Neutrophil (primary cell): Measurements from ENCODE around the genes LGI2, PI4K2B and SLC34A2.

GRCh38 chr4:19941715-19942096 lies 310.0 kb upstream of the SLIT2 start:
- PRO-cap: no peak

DNA sequence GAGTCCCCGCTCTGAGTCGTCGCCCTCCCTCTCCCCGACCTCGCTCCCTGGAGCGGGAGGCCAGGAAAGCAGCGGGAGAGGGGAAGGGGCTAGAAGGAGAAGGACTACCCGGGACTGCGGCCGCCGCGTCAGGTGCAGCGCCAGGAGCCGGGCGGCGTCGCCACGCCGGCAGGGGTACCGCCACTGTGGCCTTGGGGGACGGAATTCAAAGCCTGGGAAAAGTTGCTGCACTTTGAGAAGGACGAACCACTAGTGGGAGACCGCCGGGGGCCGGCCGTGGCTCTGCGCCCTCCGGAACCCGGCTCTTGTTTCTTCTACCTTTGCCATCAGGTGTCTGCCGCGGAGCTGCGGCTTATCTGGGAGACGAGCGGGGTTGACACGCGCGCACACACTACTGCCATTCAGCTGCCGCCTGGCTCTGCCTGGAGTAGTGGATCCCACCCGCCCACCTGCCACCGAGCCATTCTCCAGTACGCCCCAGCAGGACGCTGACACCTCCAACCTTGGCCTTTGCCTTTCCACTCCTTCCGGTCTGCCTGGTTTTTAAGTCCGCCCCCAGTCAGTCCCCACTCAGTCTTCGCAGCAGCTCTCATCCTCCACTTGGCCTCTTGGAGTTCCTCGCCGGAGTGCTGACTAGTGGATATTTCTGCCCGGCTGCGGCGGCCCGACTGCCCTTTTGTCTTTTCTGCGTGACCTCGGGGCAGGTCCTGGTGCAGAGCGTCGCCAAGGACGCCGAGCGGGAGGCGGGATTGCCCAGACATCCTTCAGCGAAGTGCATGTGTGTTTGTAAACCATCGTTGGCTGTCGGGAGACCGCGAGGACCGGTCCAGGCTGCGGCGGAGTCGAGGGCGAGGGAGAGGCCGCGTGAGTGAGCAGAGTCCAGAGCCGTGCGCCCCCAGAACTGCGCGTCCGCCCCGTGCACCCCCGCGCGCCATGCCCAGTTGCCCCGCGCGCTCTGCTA lies 893 bp downstream of the SLIT2 start:
- PRO-cap: no peak

- PRO-cap: no peak
These were observed 176.8 kb upstream of the ADGRA3 start for GRCh38 chr4:22692450-22693258.

DNA sequence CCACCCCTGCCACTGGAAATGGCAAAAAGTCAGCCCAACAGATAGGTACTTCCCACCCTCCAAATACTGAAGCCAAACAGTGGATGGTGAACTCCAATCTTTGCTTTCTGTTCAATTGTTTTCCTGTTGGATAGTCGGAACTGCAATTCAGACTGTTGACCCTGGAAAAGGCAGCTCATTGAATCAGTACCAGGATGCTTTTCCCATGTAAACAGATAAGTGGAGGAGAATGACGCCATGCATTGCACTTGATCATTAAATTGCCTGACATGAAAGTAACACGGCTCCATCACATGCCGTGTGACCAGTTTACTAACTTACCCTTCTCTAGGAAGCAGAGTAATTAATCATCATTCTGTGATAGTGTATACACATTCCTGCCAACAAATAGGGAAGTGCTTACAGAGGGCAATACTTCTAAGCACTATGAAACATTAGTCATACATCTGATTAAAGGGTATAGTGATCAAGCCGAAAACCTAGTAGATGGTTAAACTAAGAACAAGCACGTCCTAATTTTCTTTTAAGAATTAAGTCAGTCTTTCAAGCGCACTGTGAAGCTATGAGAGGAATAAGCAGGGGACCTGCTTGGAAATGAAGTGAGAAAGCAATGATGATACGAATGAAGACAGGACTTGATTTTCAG lies 101.3 kb downstream of the PPARGC1A start:
- PRO-cap: no peak

DNA sequence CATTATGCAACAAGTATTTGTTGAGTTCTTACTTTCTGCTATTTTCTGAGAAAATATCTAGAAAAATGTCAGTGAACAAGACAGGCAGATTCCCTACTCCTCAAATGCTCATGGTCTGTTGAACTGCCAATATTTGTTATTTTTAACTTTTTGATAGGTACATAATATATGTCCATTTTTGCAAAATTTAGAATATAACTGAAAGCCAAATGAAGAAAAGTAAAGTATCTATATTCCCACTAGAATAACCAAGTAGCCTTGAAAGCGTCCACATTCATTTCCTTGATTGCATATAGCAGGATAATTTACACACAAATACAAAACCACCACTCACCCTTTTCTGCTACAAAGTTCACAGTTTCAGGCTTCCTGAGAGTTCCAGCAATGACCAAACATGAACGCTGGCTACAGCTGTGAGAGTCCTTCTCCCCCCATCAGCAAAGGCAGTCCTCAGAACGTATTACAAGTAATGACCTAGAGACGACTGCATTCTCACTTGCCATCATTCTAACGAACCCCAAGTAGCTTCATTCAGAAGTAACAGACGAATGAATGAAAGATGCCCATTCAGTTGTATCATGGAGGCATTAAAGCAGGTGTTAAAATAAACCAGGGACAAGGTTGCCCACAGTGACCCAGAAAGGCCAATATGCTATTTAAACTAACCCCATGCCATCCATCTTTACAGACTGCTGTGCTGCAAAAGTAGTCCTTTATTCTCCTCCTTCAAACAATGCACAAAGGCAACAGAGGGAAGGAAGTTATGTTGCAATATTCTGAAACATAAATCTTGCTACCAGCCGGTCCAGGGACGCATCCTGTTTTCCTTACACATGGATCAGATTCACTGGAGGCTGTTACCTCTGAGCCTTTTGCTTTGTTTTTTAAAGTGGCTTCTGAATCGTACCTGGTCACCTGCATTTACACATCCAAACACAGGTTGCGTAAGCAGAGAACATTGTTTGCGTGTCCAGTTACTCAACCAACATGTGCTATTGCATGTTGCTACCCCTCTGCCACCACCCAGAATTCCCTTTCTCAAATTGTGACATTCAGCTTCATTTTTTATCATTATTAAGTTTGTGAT lies 9.1 kb downstream of the PPARGC1A start:
- PRO-cap: no peak

- PRO-cap: no peak
These were observed 5.6 kb downstream of the PPARGC1A start for GRCh38 chr4:23884167-23884654.

DNA sequence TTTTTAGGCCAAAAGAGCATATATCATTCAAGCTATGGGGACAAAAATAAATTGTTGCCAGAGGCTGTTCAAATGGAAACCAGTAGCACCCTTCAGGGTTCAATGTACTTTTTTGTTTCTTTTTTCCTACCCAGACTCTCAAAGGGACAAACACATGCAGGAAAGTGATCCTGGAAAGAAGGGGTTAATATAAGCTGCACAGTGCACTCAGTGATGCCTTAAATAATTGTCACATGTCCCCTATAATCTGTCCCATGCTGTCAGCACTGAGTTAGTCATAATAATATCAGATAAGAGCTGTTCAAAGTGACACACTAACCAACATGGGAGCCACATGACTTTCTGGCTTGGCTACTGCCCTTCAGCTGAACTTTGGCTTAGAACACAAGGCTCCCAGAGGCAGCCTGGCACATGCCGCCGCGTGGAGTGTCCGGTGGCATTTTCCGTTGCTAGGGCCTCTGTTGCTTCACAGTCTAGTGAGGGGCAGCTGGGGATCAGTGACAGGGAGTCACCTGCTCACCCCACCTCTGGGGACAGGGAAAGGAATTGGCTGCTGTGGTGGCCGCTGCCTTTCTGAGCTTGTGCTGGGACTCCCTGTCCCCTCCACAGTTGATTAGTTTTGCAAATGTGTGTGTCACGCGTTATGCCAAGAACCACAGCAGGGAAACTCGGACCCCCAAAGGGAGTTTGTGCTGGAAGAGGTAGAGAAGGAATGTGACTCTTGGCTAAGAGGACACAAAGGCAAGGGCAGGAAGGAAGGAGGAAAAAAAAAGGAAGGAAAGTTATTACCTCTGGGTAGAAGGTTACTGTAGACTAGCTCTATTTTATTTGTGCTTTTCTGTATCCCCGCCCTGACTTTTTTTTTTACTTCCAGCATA lies 41.0 kb upstream of the PPARGC1A start:
- PRO-cap: no peak

GRCh38 chr4:24229862-24230383 lies 340.1 kb upstream of the PPARGC1A start:
- PRO-cap: no peak

DNA sequence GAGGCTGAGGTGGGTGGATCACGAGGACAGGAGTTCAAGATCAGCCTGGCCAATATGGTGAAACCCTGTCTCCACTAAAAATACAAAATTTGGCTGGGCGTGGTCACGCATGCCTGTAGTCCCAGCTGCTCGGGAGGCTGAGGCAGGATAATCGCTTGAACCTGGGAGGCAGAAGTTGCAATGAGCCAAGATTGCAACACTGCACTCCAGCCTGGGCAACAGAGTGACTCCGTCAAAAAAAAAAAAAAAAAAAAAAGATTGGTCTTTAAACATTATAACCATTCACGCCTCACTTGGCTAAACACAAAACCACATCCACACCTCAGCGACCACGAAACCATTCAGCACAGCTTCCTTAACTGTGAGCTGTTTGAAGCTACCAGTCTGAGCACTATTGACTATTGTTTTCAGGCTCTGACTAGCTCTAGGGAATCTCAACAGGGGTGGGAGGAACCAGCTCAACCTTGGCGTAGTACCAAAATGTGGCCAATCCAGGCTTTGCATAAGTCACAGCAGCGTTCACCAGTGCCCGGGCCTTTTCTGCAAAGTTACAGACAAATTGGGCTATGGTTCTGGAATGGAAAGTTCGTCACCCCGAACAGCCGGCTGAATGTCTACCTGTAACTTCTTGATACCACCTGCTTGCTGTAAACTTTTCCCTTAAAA lies 73.6 kb upstream of the DHX15 start:
- PRO-cap: no peak

DNA sequence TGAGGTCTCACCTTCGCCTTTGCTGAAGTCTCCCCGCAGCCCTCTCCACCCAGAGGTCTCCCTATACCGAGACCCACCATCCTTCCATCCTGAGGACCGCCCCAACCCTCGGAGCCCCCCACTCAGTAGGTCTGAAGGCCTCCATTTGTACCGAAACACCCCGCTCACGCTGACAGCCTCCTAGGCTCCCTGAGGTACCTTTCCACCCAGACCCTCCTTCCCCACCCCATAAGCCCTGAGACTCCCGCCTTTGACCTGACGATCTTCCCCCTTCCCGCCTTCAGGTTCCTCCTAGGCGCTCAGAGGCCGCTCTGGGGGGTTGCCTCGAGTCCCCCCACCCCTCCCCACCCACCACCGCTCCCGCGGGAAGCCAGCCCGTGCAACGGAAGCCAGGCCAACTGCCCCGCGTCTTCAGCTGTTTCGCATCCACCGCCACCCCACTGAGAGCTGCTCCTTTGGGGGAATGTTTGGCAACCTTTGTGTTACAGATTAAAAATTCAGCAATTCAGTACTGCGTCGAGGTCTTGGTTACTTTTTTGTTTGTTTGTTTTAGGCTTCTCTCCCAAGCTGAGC lies 5.0 kb downstream of the SOD3 start:
- PRO-cap: no peak

DNA sequence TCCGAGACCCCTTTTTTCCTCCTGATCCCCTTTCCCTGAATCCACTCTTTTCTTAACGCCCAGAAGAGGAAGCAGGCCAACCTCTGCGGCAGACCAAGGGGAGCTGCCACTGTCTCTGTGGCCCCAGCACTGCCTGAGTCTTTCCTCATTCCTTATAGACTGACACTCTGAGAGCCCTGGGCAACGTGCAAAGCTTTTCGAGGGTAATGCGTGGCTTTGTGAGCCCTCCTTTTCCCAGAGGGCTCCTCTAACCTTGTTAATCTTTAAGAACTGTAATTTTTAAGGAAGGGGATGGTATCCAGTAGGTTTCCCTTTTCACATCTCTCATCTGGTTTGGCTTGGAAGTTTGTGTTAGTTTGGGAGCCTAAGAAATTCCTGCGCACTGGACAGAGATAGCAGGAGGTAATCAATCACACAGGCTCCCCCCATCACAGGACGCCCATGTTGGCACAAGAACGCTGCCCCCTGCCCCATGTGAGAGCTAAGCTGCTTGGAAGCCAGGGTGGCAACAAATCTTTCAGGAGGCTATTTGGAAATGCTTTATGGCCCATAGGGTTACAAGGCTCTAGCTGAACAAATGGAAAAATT lies 53.8 kb downstream of the SOD3 start:
- PRO-cap: no peak

DNA sequence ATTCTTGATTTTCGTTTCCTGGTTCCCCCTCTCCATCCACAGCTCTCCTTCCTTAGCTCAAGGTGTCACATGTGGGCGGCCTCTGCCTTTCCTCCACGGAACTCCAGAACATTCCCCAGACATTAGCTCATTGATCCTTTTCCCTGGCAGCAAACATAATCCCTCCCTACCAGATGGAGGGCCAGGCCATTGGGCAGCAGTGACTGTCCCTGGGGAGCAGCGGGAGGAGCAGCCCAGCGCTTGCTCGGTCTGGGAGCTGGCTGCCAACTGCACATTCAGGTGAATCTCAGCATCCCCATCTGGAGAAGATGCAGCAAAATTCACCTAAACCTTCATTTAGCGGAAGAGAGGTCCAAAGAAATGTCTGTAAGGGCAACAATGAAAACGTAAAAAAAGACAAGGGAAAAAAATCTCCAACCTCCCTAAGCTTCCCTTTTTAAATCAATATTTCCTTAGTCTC lies 56.1 kb downstream of the CCDC149 start:
- PRO-cap: no peak

- PRO-cap: no peak
These were observed at the start of gene LGI2 for GRCh38 chr4:25030551-25031801. Gene LGI2 (minus strand): TSS chr4:25030946.

DNA sequence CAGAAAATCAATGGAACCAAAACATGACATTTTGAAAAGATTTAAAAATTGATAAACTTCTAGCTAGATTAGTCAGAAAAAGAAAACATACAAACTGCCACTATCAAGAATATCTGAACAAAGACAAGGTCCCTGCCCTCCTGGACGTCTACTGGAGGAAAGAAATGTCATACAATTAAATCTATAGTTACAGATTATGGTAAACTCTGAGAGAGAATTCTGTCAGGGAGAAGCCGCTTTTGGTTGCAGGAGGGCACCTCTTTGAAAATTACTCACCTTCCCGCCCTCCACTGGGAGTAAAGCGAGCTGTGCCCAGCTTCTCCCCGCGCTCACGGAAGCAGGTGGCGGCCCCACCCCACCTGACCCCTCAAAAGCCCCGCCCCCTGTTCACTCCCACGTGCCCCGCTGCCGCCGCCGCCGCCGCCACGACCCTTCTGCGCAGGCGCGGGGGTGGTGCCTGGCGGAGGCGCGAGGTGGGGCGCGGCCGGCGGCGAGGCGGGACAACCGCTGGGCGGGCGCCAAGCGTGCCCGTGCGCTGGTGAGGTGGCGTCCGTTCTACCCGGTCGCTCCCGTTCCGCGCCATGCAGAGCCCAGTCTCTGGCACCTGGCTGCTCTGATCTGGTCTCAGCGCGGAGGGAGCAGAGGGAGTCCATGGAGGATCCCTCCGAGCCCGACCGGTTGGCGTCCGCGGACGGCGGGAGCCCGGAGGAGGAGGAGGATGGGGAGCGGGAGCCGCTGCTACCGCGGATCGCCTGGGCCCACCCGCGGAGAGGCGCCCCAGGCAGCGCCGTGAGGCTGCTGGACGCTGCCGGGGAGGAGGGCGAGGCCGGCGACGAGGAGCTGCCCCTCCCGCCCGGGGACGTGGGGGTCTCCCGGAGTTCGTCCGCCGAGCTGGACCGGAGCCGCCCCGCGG lies at the start of gene PI4K2B:
Gene PI4K2B, plus strand, starts transcription at position 521 of the 913 bp plus-strand sequence.
- PRO-cap: unidirectional peak, plus-strand start at position 521 of the sequence

- PRO-cap: no peak
These were observed 728 bp downstream of the PI4K2B start for GRCh38 chr4:25234426-25235096.

DNA sequence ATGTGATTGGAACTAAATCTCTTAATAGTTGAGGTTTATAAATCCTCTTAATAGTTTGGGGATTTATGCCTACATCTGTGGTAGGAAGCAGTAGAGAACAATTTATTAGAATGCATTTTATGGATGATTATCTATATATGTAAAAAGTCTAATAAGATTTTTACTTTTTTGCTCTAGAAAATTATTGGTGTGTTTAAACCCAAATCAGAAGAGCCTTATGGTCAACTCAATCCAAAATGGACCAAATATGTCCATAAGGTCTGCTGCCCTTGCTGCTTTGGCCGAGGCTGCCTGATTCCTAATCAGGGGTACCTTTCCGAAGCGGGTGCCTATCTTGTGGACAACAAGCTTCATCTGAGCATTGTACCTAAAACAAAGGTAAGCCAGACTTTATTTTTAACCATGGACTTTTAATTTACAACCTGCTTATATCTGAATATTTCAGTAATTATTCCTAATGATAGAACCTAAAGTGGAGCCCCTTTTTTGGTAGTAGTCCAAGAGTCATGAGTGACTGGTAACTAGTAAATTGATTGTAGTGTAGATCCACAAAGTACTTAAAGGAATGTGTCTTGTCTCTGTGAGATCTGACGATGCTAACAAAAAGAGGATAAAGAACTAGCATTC lies 21.2 kb downstream of the PI4K2B start:
- PRO-cap: no peak

DNA sequence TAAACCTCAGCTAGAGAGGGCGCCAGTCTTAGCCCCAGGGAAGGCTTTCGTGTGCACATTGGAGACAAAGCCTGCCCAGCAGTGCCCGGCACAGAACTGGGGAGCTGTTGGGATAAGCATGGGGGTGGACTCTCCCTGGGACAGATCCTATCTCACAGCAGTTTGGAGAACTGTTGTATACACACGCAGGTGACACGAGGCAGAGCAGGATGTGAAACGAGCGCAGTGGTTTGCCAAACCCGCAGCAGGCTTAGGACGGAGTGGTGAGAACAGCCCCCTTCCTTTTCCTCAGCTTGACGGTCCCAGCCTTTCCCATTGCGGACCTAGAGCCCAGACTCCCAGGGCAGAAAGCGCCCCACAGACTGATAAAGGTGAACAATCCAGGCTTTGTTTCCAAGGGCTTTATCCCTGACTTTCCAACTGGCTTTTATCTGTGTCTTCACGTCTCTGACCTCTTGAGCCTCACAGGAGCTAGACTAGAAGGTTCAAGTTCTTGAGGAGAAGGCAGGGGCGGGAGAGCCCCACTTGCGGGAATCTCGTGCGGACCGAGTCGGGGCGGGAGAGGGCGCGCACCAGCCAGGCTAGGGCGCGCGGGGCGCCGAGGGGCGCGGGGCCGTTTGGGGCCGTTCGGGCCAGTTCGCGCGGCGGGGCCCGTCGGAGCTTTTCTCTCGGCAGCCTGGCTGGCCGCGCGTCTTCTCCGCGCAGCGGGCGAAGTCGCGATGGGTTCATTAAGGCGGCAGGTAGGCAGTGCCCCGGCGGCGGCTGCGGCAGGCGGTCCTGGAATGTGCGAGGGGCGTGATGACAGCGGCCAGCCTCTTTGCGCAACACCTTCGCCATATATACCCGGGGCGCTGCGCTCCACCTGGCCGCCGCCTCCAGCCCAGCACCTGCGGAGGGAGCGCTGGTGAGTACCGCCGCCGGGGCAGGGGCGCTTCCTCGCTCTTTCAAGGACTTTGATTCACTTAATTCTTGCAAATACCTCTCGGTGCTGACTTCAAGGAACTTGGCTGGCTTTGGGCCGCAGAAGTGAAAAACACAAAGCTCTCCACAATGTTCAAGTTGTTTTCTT lies at the start of gene SLC34A2:
Gene SLC34A2, plus strand, starts transcription at position 865 of the 1,069 bp plus-strand sequence.
- PRO-cap: no peak

GRCh38 chr4:25820036-25820497 lies 42.7 kb downstream of the SEL1L3 start:
- PRO-cap: no peak

DNA sequence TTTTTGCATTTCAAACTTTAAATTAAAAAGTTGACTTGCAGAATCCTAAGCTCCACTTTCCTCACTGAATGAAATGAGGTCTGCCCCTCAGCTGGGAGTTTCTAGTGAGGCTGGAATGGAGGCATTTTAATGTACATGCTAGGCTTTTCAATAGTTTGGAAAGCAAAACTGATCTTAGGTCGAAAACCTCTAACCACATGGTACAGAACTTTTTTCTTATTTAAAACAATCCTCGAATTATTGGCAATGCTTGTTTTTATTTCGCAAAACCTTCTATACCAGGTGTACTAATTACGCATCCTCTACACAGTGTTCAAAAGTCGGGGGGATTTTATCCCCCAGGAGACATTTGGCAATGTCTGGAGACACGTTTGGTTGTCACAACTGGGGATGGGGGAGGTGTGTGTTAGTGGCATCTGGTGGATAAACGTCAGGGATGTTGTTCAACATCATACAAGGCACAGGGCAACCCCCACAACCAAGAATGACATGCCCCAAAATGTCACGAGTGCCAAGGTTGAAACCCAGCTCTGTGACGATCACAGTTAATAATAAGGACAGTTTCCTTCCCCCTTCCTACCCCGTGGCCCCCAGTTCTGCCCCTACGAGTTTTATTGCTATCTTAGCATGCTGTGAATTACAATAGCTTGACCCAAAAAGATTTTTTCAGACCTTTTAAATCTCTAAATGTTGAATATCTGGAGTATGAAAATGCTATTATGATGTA lies 15.8 kb upstream of the SEL1L3 start:
- PRO-cap: no peak

DNA sequence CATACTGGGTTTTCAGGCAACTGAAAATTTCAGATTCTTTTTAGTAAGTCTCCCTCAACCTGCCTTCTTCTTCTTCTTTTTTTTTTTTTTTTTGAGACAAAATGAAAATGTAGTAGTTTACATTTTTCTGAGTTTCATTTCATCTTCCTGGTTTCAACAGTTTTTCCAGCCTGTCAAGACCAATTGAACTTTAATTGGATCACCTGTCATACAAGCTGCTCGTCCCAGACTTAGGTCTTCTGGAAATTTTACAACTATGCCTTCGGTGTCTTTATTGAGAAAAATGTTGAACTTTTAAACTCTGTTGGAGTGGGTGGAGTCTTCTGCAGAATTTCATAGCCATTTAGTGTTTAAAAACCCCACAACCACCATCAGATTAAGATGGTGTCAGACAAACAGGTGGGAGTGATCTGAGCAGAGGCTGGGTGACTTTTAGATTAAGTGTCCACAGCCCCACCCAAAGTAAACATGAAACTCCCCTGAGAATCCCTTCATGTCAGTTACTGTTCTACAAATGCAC lies 175.8 kb upstream of the RBPJ start:
- PRO-cap: no peak